ReNcell CX (cell line): ENCODE data around the genes CD8B2 and RGPD4.

DNA sequence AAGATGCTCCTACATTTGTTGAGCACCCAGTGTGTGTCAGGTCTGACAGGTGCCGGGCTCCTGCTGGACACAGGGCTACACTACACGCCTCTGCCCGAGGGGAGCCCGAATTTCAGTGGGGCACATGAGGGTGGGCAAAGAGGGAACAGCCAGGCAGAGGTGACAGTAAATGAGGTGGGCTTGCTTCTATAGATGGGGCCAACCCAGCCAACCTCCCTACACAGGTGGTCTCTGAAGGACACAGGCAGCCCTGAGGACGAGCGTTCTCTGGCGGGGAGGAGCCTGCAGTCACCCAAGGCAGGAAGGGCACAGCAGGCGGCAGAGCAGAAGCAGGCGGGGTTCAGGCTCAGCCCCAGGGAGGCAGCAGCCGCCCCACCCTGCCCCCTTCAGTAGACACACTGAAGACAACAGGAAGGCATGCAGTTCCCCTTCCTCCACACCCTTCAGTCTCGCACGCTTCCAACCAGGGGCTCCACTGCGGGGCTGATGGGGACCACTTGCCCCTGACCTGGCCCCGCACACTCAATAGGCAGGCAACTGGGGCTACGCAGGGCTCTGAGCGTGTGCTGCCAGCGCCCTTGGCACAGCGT is 30.2 kb downstream of the ECRG4 start:
- PRO-cap = no peak

- PRO-cap = no peak
These were observed 59.5 kb downstream of the ECRG4 start for GRCh38 chr2:106124804-106125535.

- PRO-cap = no peak
These were observed 49.4 kb downstream of the UXS1 start for GRCh38 chr2:106144620-106145148.

GRCh38 chr2:106487087-106487543 is at the start of gene CD8B2:
Gene CD8B2 (plus strand): TSS chr2:106487364.
- PRO-cap = no peak

DNA sequence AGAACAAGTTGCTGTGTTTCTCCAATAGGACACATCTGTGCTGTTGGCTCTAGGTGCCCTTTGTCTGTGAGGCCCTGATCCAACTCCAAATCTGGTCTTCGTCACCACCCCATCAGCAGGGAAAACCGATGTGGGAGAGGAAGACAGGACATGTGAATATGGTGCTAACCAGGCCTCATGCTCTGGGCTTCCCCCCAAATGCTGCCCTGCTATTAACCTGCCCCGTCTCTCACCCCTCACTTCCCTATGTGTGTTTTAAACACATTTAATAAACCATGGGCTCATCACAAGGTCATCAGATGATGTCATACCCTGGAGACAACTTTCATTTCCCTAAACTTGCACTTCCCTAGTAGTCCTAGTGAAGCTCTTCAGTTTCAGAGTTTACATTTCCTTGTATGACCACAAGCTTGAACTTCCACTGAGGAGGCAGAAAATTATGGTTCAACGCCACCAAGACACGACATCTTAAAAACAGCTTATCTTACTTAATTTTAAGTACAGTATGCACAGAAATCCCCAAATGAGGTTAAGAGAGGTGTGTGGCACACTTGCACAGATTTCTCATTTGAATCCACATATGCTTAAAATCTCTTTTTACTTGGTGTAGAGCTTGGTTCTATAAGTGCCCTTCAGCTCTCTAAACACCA is 49.9 kb downstream of the CD8B2 start:
- PRO-cap = no peak

DNA sequence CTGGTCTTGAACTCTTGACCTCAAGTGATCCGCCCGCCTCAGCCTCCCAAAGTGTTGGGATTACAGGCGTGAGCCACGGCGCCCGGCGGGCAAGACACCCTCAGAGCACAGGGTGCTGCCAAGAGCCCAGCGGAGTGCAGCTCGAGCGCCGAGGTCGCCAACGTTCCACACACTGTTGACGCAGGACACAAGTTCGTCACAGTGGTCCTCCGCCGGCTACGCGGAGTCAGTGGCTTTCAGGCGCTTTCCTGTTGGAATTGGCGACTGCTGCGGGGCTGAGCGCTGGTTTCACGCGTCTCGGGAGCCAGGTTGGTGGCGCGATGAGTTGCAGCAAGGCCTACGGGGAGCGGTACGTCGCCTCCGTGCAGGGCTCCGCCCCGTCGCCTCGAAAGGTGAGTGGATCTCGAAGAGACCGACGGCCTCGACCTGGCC is at the start of gene RGPD4:
Gene RGPD4 (plus strand): TSS at position 199 of the 432 bp plus-strand sequence.
- PRO-cap = no peak

- PRO-cap = no peak
These were observed 24.0 kb upstream of the SULT1C3 start for GRCh38 chr2:108215706-108216195.

- PRO-cap = no peak
These were observed 624 bp downstream of the GCC2 start for GRCh38 chr2:108449376-108450284.

GRCh38 chr2:108485276-108485499 is 36.2 kb downstream of the GCC2 start:
- PRO-cap = no peak

- PRO-cap = no peak
These were observed 53.2 kb downstream of the LIMS1 start for GRCh38 chr2:108587556-108587858.

DNA sequence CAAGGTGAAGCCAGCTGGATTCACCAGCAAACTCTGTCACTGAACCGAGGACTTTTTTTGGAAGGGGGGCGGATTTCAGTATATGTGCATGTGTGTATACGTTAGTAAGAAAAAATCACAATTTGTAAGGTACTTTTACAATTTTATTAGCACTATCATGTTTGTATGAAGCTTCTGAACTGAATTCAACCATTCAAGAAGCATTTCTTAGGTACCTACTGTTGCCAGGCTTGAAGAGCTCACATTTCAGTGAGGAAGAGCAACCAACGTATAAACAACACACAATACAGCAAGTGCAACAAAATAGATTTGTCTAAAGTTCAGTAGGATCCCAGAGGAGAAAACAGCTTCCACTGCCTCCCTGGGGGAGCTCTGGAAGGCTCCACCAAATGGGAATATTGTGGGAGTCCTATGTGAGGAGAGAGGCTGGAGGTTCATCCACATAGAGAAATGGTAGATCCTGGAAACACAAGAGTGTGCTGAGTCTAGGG is 72.2 kb downstream of the LIMS1 start:
- PRO-cap = no peak

GRCh38 chr2:108735437-108735887 is 16.2 kb downstream of the RANBP2 start:
- PRO-cap = no peak

DNA sequence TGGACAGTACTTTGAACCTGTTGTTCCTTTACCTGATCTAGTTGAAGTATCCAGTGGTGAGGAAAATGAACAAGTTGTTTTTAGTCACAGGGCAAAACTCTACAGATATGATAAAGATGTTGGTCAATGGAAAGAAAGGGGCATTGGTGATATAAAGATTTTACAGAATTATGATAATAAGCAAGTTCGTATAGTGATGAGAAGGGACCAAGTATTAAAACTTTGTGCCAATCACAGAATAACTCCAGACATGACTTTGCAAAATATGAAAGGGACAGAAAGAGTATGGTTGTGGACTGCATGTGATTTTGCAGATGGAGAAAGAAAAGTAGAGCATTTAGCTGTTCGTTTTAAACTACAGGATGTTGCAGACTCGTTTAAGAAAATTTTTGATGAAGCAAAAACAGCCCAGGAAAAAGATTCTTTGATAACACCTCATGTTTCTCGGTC is 19.1 kb upstream of the CCDC138 start:
- PRO-cap = no peak

- PRO-cap = no peak
These were observed 9.4 kb downstream of the SH3RF3 start for GRCh38 chr2:109138347-109138845.

- PRO-cap = no peak
These were observed 101.8 kb downstream of the SH3RF3 start for GRCh38 chr2:109230677-109231323.

GRCh38 chr2:109503743-109504423 is 109.9 kb downstream of the SEPTIN10 start:
- PRO-cap = no peak

DNA sequence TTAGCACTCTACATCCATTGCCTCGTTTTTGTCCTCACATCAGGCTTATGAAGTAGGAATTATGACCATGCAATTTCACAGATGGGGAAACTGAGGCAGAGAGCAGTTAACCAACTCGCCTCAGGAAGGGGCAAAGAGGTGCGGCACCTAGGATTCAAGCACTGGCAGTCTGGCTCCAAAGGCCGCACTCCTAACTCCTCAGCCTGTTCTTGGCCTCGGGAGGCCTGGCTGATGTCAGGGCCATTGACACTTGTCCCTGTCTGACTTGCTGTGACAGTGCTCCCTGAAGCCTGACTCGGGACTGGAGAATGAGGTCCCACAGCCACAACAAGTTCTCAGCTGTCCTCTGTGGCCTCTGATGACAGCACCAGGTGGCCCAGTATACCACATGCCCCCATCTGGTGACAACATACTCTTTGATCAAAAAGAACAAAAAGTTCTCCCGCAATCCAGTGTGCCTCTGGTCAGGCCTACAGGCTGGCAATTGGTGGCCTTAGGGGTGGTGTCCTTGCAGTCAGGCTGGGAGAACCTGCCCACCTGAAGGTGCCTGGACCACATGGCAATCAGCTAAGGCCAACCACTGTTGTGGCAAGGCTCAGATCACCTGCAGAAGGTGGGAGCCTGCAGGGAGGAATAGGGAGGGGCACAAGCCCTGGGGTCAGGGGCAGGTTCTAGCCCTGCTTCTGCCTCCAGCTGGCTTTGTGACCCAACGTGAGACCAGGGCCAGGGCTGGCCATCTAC is 102.6 kb downstream of the SEPTIN10 start:
- PRO-cap = no peak

DNA sequence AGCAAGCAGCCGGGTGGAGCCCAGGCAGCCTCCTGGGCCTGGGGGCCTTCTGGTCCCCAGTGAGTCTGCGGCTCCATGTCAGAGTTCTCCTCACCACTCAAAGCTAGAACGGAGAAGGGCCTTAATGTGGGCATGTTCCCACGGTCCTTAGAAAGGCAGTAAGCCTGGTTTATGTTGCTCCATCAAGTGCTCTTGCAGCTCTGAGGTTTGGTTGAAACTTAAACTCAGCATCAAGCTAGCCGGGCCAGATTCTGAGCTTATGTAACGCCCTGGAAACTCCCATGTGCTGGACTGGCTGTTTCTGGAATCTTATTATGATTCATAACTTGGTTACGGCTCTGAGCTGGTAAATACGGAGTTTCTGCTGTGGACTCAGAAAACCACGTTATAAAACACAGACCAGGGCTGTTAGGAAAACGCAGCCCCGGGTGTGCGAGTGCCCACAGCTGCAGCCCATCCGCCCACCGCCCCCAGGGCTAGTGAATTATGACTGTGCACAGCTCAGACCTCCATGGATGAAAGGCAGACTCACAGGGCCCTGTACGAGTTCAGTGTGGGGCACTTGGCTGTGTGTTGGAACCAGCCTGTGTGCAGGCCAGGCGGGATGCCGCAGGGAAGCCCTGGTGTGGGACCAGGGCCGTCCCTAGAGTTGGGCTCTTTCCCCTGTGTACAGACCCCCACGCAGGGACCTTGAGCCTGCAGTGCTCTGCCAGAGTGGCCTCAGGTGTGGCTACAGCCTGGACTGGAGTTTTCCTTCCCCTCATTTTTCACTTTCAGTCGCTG is 99.6 kb downstream of the SEPTIN10 start:
- PRO-cap = no peak

GRCh38 chr2:109999429-109999935 is 101.0 kb downstream of the LIMS3 start:
- PRO-cap = no peak

DNA sequence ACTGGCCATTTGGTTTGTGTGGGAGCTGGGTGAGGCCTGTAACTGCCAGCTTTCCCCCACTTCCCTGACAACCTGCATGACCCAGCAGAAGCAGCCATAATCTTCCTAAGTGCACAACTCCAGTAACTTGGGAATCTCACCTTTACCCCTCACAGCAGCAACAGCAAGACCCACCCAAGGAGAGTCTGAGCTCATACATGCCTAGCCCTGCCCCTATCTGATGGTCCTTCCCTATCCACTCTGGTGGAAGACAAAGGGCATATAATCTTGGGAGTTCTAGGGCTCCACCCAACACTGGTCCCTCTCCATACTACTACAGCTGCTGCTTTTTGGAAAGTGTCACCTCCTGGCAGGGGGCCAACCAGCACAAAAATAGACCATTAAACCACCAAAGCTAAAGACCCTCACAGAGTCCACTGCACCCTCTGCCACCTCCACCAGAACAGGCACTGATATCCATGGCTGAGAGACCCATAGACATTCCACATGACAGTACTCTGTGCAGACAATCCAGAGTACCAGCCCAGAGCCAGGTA is 8.2 kb downstream of the MALL start:
- PRO-cap = no peak